Kidney epithelial cell (primary cell): ENCODE results near the genes OCLN and GTF2H2C.

GRCh38 chr5:67792741-67793400, 422.7 kb upstream of the PIK3R1 start:
- RAMPAGE, long total RNA, result no peak
- RRBS, result no CpG with 5 or more reads among the region's 4 CpGs

GRCh38 chr5:67795851-67796558, 419.6 kb upstream of the PIK3R1 start:
- RAMPAGE, long total RNA, result no peak
- RRBS, result no CpG with 5 or more reads among the region's 5 CpGs

- RAMPAGE, long total RNA, result no peak
- RRBS, result no CpG with 5 or more reads among the region's 1 CpG
These were observed 408.0 kb upstream of the PIK3R1 start for GRCh38 chr5:67807319-67808190.

GRCh38 chr5:67808281-67808710, 407.3 kb upstream of the PIK3R1 start:
- RAMPAGE, long total RNA, result no peak
- RRBS, result no CpG with 5 or more reads among the region's 3 CpGs

DNA sequence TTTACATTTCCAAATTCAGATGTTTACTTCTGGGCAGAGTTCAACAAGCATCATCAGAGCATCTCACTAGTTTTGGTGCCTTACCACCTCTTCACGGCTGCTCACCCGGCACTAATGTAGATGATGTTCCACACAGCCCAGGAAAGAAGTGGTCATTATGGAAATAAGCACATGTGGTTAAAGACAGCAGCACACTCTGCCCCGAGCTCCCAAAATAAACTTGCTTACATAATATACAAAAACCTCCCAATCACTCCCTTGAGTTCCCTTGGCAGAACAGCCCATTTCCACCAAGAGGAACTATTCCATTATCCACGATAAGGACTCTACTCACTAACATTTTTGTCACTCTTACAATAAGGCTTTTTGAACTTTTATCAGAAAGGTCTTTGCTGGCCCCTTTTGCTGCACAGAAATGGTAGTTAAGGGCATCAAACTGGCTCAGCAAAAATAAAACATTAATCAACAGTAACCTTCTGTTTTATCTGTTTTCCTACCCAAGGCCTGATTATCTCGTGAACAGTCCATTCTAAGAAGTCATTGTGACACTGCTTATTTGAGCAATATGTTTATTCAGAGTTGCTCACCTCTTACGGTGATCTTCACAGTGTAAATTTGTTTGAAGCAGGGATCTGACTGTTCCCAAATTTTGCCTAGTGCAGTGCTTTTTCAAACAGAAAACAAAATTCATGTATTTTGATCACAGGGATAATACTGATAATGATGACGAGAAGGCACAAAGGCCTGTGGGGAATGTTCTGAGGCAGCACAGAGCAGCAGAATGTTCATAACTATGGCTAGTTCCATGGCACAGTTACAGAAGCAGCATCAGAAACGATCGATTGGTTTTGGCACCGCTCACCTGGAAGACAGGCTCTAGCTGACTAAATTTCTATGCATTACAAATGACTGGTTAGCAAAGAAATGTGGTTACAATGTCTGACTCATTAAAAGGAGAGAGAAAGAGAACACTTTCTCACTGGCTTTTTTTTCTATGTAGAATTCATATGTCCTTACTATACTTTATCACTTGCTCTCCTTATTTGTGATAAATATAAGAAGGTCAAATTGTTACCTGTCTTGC, 399.8 kb upstream of the PIK3R1 start:
- RAMPAGE, long total RNA, result no peak
- RRBS, result no CpG with 5 or more reads among the region's 10 CpGs

DNA sequence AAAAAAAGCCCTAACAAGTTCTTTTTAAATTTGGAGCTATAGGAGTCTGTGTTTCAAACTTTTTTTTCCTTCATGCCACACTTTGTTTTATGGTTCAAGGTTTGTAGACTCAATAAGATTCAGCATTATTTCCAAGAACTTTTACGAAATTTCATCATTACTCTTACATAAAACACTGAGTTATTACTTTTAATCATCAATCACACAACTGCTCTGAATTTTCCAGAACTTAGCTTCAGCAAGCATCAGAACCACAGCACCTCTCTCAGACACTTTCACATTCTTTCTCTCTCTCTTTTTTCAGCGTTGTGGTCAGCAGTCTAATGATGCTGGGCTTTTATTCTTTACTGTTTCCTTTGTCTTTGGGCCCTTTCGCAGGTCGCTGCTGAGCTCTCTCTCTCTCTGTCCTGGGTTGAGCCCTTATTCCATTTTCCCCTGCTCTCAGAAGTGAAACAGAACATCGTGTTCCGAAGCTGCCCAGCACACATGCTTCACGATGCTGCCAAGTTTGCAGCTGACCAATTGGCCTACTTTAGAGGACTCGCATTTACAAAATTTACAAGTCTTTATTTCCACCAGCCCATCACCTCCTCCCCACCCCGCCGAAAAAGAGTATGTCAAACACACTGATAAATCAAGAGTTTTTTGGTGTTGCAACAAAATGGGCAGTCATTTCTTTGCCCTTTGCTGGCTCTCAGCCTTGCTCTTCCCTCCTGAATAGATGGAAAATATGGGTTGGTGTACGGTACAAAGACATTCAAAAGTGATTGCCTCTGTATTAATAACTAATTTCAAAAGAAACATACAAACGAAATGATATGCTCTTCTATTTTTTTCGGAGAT, 44.5 kb upstream of the PIK3R1 start:
- RAMPAGE, long total RNA, result no peak
- RRBS, result no CpG with 5 or more reads among the region's 13 CpGs

- RAMPAGE, long total RNA, result no peak
- RRBS, result no CpG with 5 or more reads among the region's 5 CpGs
These were observed 27.3 kb downstream of the PIK3R1 start for GRCh38 chr5:68242773-68243284.

DNA sequence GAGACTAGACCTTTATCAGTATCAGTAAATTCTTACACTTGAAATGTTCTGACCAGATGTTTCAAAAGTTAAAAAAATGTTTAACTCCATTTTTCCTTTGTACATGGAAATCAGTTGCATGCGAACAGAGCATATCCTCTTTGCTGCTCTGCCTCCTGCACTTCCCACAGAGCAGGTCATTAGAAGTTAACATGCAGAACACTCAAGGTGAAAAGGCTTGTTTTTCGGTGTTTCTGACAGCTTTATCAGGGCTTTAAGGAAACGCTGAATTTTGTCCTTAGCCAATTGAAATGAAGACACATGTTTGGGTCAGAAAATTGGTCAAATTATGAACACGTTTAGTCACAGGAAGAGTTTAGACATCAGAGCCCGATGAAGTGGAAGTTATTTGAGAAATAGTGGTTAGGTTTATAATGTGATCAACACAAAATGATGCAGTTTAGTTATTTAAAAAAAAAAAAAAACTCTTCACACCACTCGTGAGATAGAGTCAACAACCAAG, 59.6 kb downstream of the PIK3R1 start:
- RAMPAGE, long total RNA, result no peak
- RRBS, result no CpG with 5 or more reads among the region's 6 CpGs

DNA sequence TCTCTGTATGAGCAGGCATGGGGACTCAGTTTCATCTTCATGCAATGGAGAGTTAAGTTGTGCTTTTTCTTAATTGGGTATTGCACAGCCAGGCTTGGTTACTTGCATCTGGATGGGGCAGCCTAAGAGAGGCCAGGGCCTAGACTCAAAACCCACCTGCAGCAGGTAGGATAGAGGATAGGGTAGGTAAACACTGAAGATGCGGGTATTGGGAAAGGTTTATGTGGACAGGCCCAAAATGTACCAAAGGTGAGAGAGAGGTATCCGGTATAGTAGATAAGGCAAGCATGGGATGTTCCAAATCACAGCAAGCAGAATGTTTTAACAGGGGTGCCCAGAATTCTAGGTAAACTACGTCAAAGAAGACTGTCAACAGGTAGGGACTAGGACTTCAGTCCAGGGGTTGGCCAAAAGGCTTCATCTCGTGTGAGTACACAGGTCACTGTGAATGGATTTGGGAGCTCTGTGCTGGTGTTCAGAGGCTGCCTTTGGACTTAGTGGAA, 66.3 kb downstream of the PIK3R1 start:
- RAMPAGE, long total RNA, result no peak
- RRBS, result no CpG with 5 or more reads among the region's 4 CpGs

- RAMPAGE, long total RNA, result no peak
- RRBS, result no CpG with 5 or more reads among the region's 7 CpGs
These were observed 80.3 kb downstream of the PIK3R1 start for GRCh38 chr5:68295743-68296349.

GRCh38 chr5:68711724-68712098, 382.1 kb upstream of the SLC30A5 start:
- RAMPAGE, long total RNA, result no peak
- RRBS, result no CpG with 5 or more reads among the region's 3 CpGs

GRCh38 chr5:69368592-69369125, 661 bp downstream of the AK6 start:
- RAMPAGE, long total RNA, result no peak
- RRBS, result no CpG with 5 or more reads among the region's 20 CpGs

DNA sequence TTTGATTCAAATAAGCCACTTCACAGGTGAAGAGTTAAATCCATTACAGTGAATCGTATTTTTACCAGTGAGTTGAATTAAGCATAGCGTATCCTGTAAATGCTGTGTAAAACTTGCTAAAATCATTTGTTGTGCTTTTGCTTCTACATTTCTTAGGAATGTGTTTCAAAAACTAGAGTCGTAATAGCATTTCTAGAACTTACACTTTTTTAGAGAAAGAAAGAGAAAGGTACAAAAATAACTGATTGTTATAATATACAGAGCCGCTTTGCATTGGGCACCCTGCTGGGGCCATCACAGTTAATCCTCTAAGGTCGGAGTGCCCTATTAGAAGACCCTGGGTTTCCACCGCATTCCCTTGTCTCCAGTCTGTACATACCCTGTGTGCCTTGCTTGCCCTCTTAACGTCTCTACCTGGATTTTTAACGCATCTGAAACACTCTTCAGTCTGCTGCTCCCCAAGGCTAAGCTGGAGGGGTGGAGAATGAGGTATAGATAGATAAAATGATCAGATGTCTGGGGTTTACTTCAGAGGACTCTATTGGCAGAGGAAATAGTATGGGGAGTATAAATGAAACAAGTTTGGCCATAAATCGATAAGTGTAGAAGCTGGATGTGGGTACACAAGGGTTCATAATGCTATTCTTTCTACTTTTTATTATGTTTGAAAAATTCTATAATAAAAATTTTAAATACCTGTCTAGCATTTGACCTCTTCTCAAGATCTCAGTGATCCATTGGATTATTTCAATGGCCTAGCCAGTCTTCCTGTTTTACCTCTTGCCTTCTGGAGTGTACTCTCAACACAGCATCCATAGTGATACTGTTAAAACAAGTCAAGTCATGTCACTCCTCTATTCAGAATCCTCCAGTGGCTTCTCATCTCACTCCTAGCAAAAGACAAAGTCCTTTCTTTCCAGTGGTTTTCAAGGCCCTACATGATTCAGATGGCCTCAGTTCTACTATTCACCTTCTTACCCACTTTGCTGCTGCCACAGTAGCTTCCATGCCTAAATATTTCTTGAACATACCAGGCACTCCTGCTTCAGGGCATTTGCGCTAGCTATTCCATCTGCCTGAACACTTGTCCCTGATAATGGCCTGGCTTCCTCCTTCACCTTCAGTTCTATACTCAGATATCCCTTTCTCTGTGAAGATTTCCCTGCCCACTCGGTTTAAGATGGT, 1.5 kb downstream of the MARVELD2 start:
- RAMPAGE, long total RNA, result no peak
- RRBS, result no CpG with 5 or more reads among the region's 11 CpGs

DNA sequence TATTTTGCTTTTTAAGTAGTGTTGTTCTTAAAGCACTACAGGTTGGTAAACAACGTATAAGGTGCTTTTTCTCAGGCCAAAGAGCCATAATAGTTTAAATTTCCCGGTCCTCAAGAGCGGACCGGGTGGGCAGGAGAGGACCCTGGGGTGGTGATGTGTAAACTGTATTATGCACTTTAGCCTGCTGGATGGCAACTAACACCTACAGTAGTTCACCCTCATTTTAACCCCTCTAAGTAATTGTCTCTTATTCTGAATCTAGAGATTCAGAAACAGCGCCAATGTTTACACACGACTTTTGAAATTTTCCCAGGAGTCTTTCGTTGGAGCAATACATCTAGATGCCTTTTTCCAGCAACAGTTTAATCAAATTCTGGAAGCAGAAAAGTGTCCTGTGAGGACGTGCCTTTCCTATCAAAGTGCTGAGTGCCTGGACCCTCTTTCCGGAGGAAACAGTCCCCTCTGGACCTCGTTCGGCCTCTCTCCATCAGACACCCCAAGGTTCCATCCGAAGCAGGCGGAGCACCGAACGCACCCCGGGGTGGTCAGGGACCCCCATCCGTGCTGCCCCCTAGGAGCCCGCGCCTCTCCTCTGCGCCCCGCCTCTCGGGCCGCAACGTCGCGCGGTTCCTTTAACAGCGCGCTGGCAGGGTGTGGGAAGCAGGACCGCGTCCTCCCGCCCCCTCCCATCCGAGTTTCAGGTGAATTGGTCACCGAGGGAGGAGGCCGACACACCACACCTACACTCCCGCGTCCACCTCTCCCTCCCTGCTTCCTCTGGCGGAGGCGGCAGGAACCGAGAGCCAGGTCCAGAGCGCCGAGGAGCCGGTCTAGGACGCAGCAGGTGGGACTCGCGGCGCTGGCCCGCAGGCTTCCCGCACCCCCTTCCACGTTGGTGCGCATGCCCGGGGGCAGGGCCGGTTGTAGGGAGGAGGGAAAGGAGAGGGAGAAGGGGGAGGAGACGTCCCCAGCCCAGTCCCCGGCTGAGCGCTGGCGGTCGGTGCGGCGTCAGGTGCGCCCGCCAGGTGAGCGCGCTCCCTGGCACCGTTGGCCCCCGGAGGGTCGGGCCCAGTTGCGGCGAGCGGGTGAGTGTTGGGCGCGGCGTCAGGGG, at the start of gene OCLN:
Gene OCLN, plus strand, starts transcription at position 975 of the 1,111 bp plus-strand sequence.
- RAMPAGE, long total RNA, result start-site peak on the plus strand centred at position 767 of the sequence, 102 bp wide, 233 and 171 reads in 2 replicates; start-site peak on the plus strand centred at position 986 of the sequence, 40 bp wide, 284 and 194 reads in 2 replicates
- RRBS, result 2% methylated on average over 29 of the region's 73 CpGs

DNA sequence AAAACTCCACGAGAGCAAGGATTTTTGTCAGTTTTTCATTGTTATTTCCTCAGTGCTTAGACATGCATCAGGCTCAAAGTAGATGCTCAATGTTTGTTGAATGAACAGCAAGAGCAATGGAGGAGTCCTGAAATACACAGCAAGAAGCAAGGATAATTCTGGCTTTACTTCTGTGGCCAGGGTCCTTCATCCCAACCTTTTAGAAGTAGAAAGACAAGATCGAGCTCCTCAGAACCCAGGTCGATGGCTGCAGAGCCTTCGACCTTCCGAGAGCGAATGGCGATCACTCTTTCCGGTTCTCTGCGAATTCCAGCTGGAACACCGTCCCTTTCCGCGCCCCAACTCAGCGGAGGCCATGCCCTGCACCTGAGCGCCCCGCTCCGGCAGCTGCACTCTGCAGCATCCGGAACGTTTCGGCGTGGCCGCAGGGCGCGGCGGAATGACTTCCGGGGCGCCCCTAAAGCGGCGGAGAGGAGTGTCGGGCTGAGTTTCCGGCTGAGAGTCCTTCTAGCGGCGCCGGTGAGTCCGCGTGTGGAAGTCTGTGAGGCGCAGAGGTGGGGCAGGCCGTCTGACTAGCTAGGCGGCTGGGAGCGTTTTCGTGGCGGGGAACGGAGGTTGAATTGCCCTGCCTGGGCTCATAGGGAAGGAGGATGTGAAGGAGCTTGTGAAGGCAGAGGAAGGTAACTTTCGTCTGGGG, at the start of gene GTF2H2C:
Gene GTF2H2C, plus strand, starts transcription at position 468 of the 697 bp plus-strand sequence.
- RAMPAGE, long total RNA, result start-site peak on the plus strand centred at position 519 of the sequence, 39 bp wide, 308 and 157 reads in 2 replicates
- RRBS, result no CpG with 5 or more reads among the region's 43 CpGs

DNA sequence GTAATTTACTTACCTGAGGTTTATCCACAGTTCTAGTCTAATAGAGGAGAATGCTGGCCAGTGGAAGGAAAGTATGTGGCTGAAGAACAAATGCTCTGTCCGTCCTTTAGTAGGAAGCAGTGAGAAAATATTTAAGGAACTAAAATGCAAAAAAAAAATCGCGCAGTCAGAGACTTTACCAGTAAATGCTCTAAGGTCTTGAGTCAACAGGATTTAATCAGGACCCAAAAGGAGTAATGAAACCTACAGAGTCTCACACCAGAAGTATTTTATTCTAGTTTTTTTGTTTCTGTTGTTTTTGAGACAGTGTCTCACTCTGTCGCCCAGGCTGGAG, 4.5 kb downstream of the NAIP start:
- RAMPAGE, long total RNA, result no peak
- RRBS, result no CpG with 5 or more reads among the region's 4 CpGs

- RAMPAGE, long total RNA, result no peak
- RRBS, result no CpG with 5 or more reads among the region's 17 CpGs
These were observed 9.8 kb upstream of the BDP1 start for GRCh38 chr5:71445635-71446076.

GRCh38 chr5:71465656-71466302, 10.3 kb downstream of the BDP1 start:
- RAMPAGE, long total RNA, result no peak
- RRBS, result no CpG with 5 or more reads among the region's 11 CpGs

DNA sequence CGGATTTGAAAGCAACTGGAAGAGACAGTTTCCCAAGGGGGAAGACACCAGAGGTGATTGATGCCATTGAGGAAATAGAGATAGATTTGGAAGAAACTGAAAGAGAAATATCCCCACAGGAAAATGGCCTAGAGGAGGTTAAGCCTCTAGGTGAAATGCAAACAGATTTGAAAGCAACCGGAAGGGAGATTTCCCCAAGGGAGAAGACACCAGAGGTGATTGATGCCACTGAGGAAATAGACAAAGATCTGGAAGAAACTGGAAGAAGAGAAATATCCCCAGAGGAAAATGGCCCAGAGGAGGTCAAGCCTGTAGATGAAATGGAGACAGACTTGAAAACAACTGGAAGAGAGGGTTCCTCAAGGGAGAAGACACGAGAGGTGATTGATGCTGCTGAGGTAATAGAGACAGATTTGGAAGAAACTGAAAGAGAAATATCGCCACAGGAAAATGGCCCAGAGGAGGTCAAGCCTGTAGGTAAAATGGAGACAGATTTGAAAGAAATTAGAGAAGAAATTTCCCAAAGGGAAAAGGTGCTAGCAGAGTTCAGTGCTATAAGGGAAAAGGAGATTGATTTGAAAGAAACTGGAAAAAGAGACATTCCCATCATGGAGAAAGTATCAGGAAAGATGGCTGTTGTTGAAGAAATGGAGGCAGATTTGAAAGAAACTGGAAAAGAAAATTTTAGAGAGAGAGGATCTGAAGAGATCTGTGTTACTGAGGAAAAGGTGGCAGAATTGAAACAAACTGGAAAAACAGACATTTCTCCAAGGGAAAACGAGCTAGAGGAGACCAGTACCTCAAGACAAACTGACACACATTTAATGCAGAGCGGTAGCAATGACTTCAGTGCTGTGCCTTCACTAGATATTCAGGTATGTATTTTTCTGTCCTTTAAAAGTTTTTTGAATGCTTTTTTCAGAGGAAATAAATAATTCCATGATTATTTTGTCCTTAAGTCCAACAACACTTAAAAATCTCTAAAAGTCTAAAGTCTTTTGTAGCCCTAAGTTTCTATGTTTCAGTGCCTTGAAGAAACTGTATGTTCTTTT, 55.2 kb downstream of the BDP1 start:
- RAMPAGE, long total RNA, result no peak
- RRBS, result no CpG with 5 or more reads among the region's 6 CpGs

DNA sequence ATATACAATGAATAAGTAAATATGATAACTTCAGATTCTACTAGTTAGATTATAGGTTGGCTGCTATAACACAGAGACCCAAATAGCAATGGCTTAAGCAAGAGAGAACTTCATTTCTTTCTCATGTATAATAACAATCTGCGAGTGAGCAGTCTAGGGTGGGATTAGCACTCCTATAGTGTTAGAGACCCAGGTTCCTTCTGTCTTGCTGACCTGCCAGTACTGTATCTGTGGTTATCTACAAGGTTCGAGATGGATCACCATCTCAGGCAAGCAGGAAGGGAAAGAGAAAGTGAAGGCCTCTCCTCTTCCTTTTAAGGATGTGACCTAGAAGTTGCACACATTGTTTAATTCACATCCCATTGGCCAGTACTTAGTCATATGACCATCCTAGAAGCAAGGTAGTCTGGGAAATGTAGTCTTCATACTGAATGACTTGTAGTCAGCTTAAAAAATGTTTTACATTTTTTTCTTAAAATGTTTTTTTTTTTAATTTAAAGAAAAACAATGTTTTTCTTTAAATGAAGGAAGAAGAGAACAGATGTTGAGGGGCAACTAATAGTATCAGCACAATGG, 168.6 kb downstream of the CARTPT start:
- RAMPAGE, long total RNA, result no peak
- RRBS, result no CpG with 5 or more reads among the region's 2 CpGs